HGPS cell (cell line): ENCODE results near the gene POT1.

DNA sequence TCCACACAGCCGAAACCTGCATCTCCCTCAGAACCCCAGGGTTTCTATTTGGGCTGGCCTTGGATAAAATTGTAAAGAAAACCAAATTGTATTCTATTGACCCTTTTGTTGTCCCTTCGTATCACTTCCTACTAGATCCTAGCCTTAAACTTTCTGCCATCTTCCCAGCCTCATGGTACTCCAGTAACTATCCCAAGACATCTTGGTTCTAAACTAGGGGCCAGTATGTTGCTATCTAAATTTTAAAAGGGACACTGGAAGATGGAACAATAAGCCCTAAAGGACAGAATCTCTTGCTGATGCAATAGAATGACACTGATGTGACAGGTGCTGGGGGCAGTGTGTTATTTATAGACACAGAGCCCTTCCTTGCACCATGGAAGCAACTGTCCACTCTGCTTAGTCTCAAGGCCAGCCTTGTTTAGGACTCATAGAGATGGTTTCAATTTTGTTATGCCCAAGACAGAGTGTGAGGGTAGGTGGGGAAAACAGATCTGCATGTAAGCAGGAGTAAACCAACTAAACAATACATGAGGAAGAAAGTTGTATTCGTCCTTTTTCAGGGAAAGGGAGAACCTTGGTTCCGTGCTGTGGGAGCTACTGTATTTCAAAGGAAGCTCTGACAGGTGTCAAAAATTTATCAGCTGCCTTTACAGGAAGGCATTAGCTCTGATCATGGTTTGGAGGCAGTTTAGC, 7.7 kb downstream of the ASB15 start:
- RRBS: no CpG with 5 or more reads among the region's 4 CpGs

GRCh38 chr7:123622453-123623167, 21.0 kb downstream of the ASB15 start:
- RRBS: no CpG with 5 or more reads among the region's 5 CpGs

- RRBS: no CpG with 5 or more reads among the region's 4 CpGs
Observed at GRCh38 chr7:123719094-123720357, 29.3 kb downstream of the WASL start.

DNA sequence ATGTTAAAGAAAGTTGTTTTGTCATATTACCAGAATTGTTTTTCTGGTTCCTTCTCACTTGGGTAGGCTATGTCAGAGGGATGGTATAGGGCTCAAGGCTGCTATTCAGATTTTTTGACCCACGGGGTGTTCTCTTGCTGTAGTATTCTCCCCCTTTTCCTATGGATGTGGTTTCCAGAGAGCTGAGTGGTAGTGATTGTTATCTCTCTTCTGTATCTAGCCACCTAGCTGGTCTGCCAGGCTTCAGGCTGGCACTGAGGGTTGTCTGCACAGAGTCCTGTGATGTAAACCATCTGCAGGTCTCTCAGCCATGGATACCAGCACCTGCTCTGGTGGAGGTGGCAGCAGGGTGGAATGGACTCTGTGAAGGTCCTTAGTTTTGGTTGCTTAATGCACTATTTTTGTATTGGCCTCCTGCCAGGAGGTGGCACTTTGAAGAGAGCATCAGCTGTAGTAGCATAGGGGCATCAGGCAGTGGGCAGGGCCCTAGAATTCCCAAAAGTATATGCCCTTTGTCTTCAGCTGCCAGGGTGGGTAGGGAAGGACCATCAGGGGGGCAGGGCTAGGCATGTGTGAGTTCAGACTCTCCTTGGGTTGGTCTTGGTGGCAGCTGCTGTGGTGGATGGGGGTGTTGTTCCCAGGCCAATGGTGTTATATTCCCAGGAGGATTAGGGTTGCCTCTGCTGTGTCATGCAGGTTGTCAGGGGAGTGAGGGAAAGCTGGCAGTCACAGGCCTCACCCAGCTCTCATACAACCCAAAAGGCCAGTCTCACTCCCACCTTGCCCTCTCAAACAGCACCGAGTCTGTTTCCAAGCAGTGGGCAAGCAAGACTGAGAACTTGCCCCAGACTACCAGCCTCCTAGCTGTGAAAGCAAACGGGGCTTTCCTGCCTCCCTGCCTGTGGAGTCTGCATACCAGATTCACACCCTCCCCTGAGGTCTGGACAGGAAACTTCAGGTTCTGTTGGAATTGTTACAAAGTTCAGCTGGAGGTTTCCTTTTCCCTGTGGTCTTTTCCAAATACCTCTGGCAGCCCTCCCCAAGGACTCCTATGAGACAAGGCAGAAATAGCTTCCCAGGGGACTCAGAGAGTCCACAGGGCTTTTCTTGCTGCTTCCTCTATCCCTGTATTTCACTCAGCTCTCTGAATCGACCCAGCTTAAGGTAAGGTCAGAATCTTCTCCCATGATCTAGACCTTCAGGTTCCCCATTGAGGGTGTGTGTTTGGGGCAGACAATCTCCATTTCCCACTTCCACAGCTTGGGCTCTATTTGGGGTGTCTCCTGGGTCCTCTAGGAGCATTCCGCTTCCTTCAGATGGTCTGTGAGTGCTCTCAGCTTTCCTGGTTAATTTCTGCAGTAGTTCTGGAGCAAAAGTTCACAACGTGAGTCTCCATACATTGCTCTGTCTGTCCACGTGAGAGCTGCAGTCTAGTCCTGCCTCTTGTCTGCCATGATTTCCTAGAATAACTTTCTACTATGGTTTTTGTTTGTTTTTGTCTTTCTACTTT, 1.3 kb downstream of the HYAL4 start:
- RRBS: no CpG with 5 or more reads among the region's 7 CpGs

GRCh38 chr7:124517863-124518084, 247.8 kb downstream of the GPR37 start:
- RRBS: no CpG with 5 or more reads among the region's 1 CpG

DNA sequence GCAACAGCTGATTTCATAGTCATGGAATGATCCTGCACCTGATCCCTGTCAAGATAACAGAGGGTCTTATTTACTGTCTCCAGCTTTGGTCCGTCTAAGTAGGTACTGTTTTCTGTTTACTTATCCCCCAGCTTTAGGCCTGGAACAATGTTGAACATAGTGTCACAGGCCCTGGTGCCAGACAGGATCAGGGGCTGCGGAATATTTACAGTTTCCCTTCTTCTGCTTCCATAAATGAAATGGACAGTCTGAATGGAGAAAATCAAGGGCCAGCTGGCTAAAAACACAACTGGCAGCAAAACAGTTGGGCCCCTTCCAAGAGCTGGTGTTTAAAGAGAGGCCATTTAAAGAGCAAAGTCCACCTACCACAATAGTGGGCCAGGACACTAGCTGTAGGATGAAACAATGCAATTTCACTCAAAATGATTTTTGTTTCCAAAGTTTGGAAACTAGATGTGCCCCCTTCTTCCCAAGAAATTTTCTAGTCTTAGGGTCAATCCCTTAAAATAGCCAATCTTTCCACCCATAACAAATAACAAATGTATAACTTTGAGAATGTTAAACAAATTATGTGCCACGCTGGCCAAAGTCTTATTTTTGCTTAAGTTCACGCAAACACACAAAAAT, 2.8 kb downstream of the GPR37 start:
- RRBS: no CpG with 5 or more reads among the region's 4 CpGs

DNA sequence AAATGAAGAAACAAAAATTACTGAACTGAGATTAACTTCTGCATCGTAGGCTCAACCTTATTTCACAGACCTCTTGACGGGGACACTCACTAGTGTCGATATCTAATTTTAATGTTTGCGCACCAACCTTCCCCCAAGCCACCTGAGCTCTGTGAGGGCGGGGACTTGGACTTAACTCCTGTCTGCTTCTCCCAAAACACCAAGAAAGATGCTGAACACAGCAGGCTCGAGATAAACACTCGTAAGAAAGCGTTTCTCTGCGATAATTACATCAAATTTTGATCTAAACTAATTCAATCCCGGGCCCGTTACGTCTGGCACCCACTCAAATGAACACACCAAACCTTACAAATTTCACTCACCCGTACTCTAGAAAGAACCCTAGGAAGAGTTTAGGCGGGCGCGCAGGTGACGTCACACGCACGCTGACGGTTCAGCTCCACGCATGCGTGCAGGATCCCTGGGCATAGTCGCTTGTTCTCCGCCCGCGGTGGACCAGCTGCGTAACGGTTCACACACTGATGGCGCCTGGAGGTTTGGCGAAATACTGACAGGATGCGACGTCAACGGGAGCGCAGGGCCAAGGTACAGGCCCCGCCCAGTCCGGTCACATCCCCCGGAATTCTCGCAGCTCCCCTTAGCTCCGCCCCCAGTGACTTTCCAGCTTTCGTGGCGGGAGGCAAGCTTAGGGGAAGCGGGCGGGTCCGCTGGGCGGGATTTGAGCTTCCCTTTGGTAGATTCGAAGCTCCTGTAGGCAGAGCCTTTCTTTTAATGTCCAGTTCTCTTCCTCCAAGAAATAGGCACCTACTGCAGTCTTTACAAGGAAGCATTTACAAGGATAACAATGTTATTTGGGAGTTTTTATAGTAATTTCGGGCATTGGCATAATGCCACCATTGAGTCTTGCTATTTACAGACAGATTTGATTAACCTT, at the start of gene POT1:
Gene POT1 (minus strand): TSS at position 394 of the 934 bp plus-strand sequence.
- RRBS: no CpG with 5 or more reads among the region's 47 CpGs

DNA sequence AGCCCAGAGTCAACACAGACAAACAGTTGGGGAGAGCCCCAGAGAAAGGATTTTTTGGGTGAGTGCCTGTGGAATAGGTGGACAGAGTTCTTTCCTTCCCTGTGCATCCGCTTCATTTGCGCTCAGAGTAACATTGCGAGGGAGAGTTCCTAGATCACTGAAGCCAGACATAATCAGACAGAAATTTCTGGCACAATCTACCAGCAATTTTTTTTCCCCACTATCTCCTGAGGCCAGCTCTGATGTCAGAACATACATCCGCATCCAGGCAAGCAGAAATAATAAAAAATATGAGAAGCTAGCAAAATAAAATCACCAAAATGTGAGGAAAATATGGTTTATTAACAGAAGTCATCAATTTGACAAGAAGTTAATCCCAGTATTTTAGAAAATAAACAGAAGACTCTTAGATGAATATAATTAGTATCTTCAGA, 22.9 kb upstream of the POT1 start:
- RRBS: no CpG with 5 or more reads among the region's 4 CpGs

DNA sequence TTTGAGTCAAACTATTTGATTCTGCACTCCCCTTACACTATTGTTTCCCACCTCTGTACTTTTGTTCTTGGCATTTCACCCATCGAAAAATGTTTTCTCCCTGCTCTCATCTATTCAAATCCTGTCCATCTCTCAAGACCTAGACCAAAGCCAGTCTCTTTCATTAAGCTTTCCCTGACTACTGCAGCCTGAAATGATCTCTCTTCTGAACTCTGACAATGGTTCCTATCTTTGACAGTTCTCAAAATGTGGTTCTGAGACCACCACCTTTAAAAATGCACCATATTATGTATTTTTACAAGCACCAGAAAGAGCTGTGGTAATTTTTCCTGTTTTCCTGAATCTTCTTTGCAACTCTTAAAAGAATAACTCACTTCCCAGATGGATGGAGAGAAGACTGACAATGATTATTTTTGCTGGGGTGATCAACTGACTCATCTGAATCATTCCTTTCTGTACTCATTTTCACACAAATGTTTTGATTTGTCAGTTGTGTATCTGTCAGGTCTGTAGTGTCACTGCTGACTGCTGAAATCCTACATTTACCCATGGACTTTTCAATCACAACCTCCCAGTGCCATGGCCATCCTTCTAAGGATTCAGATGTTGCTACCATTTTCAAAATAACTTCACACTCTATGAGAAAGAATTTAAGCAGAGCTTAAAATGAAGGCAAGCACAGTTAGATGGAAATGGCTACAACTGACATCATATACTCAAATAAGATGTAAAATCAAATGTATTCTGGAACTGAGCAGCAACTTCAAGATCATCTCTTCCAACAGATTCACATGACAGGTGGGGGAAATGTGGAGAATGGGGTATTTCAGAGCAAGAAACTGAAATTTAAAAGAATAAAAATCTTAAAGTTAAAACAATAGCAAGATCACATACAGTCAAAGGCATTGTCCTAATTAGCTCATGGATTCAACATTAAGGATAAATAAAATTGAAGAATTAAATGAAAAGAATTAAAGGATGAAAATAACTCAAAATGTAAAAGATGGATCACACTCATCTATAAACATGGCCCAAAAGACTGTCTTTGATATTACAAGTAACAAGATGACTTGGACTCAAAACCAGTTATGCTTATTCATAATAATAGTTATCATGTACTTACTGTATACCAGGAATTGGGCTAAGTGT, 41.0 kb downstream of the ZNF800 start:
- RRBS: no CpG with 5 or more reads among the region's 1 CpG

GRCh38 chr7:127380023-127380573, 12.4 kb downstream of the ZNF800 start:
- RRBS: no CpG with 5 or more reads among the region's 2 CpGs

- RRBS: 1% methylated on average over 44 of the region's 113 CpGs
Observed at GRCh38 chr7:127391289-127392468, 829 bp downstream of the ZNF800 start.

DNA sequence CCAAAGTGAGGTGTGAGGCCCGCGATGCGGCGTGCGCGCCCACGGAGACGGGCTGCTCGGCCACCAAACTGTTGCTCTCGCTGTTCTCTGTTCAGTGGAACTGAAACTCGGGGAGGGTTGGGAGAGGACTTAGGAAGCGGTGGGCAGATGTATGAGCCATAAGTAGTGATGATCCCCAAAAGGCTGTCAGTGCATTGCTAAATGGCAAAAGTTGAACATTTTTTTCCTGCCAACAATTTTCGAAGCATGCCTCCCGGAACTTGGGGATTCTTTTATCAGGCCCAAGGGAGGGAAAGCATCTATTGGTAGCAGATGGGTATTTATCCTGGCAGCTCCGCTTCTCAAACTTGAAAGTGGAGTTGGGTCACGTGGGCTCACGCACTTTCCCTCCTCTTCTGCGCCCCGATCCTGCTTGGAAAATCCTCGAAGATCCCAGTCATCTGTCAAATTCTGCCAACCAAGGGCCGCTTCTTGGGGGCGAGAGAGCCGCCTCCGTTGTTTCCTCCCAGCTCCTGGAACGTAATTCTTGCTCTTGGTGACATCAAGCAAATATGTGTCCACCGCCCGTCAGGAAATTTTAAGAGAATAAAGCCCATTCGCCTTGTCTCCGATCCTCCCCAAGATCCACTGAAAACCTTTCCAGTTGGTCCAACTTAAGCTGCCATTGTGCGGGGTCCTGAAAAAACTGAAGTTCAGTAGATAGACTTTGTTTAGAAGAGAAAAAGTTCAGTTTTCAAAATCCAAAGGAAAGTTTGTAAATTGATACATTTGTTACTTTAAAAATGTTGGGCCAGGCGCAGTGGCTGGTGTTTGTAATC, 673 bp upstream of the ZNF800 start:
- RRBS: no CpG with 5 or more reads among the region's 31 CpGs

DNA sequence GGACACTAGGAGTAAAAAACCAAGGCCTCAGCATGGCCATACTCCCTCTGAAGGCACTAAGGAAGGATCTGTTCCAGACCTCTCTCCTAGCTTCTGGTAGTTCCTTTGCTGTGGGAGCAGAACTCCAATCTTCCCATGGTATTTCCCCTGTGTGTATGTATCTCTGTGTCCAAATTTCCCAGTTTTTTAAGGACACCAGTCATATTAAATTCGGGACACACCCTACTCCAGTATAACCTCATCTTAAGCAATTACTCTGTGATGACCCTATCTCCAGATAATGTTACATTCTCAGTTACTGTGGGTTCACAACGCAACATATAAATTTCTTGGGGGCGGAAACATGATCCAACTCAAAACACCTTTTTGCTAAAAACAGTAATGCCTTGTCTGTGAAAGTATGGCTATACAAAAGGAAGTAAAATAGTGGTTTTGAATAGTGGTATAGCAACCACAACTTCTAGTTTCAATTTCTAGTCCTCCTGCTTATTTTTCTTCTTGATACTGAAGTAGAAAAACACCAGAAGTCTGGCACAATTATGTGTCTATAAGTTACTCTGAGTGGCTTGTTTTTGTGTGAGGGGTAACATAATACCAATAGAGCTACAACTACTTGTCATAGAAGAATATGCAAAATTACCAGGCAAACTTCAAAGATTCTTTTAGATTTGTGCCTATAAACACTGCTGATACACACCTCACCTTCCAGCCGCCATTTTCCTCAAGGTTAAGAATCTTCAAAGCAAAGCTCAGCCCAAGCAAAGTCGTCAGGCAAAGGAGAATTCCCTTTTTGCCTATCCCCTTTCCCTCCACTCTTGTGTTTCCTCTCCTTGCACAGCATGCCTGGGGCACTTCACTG, 21.4 kb upstream of the ZNF800 start:
- RRBS: no CpG with 5 or more reads among the region's 5 CpGs

DNA sequence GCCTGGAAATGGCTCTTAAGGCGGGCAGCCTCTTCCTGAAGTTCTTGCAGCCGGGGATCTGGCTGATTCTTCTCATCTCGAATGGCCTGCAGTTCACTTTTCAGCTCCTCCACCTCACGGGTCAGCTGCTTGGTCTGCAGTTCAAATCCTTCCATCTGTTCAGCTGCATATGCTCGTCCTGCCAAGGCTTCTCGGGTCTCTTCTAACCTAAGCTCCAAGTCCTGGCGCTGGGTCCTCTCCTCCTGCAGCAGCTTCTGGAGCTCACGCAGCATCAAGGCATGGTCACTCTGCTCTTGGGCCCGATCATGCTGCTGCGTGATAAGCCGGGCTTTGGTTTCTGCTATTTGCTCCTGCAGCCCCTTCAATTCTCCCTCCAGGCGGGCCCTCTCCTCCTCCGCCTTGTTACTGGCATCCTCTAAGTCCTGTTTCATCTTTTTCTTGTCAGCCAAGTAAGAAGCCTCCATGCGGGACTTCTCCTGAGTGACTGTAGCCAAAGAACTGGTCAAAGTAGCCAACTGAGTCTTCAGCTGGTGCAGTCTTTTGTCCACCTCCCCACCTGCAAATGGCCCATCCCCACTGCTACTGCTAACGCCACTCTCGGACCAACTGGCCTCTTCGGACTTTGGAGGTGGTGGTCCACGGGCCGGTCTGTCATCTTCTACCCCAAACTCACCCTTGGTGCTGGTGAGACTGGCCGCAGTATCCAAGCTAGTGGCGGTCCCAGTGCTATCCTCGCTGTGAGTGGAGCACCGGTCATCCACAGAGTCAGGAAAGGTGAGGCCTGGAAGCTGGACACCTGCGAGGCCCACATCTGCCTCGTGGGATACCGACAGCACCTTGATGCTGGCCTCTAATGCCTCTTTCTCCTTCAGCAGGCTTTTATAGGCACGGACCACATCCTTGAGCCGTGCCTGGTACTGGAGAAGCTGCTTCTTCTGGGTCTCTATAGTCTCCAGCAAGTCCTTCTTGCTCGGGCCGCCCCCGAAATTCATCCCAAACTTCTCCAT, 917 bp downstream of the GCC1 start:
- RRBS: 25% methylated on average over 3 of the region's 31 CpGs

GRCh38 chr7:127668193-127668458, 16.1 kb downstream of the SND1 start:
- RRBS: no CpG with 5 or more reads among the region's 2 CpGs

GRCh38 chr7:127976577-127977304, 54.5 kb downstream of the LRRC4 start:
- RRBS: no CpG with 5 or more reads among the region's 10 CpGs

DNA sequence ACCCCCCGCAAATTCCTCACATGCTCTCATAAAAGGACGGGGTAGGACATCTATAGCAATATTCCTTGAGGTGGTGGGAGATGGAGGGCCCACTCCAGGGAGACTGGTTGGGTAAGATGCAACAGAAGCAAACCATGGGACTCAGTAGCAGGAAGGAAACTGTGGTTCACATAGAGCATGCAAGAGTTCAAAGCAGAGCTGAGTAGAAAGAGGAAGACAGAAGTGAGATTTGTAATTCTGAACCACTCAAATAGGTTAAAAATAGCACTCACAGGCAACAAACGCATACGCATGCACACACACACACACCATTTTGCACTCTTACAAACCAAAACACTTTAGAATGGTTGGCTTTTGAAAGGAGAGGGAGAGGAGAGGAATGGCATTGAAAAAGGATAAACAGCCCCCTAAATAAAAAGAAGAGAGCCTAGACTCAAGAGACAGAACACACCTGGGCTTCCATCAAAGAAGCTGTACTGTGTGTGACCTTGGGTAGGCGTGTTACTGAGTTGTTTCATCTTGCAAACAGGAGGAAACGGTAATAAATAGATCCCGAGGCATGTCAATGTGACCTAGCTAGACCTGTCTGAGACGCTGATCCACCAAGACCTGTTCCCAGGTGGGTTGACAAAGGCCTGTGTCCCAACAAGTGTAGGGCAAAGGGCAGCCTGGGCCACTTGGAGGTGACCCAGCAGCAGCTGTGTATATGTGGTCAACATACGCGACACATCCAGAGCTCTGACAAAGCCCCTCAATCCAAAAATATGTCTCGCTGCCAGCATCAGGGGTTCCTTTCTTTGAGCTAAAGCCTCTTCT, 77.7 kb upstream of the LRRC4 start:
- RRBS: no CpG with 5 or more reads among the region's 11 CpGs

DNA sequence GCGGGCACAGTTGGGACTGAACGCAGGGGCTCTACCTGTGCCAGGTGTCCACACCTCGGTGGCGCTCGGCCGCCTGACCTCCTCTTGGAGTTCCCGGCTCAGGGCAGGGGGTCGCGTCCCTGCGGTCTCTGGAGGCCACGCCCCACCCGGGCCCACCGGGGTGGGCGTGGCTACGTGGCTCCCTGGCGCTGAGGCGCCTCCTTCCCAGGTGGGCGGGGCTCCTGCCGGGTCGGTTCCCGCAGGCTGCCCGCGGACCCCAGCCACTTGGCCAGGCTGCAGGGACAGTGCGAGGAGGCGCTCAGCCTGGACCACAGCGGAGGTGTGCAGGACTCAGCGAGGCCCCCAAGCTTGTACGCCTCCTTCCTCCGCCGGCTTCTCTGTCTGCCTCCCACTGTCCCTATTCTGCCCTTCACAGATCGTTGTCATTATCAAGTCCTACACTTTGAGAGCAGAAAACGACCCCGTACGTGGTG, 39.8 kb upstream of the LEP start:
- RRBS: 6% methylated on average over 18 of the region's 34 CpGs

GRCh38 chr7:128394832-128395324, 14.9 kb downstream of the IMPDH1 start:
- RRBS: 78% methylated on average over 1 of the region's 17 CpGs

- RRBS: no CpG with 5 or more reads among the region's 9 CpGs
Observed at GRCh38 chr7:128431180-128431600, 21.4 kb upstream of the IMPDH1 start.